Measurements from ENCODE around the gene MYB.

GRCh38 chr6:134166281-134166670 lies 113.9 kb upstream of the SLC2A12 start:
- PRO-cap, 6 experiments, result no peak in any of the 6 experiments
- RAMPAGE, long total RNA, 2 experiments, result no peak in any of the 2 experiments
- RRBS, result no CpG with 5 or more reads among the region's 8 CpGs

- PRO-cap, 6 experiments, result no peak in any of the 6 experiments
- RAMPAGE, long total RNA, 2 experiments, result no peak in any of the 2 experiments
- RRBS, result no CpG with 5 or more reads among the region's 3 CpGs
Observed at GRCh38 chr6:134166685-134167329, 114.4 kb upstream of the SLC2A12 start.

GRCh38 chr6:134168472-134169419 lies 116.3 kb upstream of the SLC2A12 start:
- PRO-cap, 6 experiments, result peak in 1 of 6 experiments; most common minus-strand start chr6:134168745 (in 1)
- RAMPAGE, long total RNA, 2 experiments, result no peak in any of the 2 experiments
- RRBS, result no CpG with 5 or more reads among the region's 10 CpGs

- PRO-cap, 6 experiments, result no peak in any of the 6 experiments
- RAMPAGE, long total RNA, 2 experiments, result no peak in any of the 2 experiments
- RRBS, result no CpG with 5 or more reads among the region's 17 CpGs
Observed at GRCh38 chr6:134303469-134304934, 13.9 kb downstream of the SGK1 start.

GRCh38 chr6:134458813-134459270 lies 140.9 kb upstream of the SGK1 start:
- PRO-cap, 6 experiments, result no peak in any of the 6 experiments
- RAMPAGE, long total RNA, 2 experiments, result no peak in any of the 2 experiments
- RRBS, result no CpG with 5 or more reads among the region's 4 CpGs

DNA sequence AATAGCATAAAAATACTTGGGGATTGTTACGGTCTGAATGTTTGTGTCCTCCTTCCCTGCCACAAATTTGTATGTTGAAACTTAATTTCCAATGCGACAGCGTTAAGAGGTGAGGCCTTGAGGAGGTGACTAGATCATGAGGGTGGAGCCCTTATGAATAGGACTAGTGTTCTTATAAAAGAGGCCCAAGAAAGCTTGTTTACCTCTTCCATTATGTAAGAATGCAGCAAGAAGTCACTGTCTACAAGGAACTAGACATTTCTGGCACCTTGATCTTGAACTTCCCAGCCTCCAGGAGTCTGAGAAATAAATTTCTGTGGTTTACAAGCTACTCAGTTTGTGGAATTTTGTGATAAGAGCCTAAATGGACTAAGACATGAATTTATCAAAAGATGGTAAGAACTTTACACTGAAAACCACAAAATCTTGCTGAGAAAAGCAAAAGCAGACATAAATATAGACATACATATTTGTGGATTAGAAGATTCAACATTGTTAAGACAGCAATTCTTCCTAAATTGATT lies 173.6 kb upstream of the SGK1 start:
- PRO-cap, 6 experiments, result no peak in any of the 6 experiments
- RAMPAGE, long total RNA, 2 experiments, result no peak in any of the 2 experiments
- RRBS, result no CpG with 5 or more reads among the region's 3 CpGs

GRCh38 chr6:134517920-134518400 lies 200.0 kb upstream of the SGK1 start:
- PRO-cap, 6 experiments, result peak in 1 of 6 experiments; most common plus-strand start chr6:134518186 (in 1); most common minus-strand start chr6:134518011 (in 1)
- RAMPAGE, long total RNA, 2 experiments, result no peak in any of the 2 experiments
- RRBS, result no CpG with 5 or more reads among the region's 6 CpGs

DNA sequence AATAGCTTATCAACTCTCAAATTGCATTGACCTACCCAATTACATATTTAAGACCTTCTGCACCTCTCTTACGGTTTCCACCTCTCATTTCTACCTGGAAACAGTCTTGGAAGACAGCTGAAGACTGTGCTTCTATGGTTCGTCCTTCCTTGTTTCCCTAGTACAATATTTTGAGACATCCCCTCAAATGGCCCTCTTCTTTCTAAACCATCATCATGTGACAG lies 309.3 kb downstream of the ALDH8A1 start:
- PRO-cap, 6 experiments, result no peak in any of the 6 experiments
- RAMPAGE, long total RNA, 2 experiments, result no peak in any of the 2 experiments
- RRBS, result no CpG with 5 or more reads among the region's 2 CpGs

DNA sequence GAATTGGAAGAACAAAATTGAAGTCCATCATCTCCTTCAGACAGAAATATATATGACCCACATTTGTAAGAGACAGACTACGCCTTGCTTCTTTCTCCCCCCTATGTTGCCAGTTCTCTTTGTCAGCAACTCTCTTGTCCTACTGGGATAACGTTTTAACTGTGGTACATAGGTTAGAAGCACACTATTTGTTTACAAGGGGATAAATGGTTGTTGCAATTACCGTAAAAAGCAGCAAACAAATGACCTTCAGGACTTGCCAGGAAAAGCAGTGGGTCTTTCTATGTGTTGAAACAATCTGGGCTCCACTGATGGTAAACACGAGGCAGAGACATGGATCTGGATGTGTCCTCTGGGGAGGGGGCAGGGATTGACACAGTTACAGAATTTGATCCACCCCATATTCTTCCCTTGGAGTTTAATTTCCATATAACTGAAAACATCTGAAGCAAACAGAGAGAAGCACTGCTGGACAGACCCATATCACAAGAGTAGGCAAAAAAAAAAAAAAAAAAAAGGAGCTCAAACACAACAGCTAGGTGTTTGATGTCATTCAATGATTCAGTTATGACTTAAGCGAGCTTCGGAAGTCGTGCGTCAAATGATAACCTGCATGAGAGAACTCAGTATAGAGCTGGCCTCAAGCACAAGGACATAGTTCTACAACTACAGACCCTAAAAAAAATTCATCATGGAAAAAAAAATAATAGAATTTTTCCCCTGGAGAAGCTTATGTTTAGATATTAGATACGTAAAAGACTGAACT lies 127.9 kb downstream of the ALDH8A1 start:
- PRO-cap, 6 experiments, result no peak in any of the 6 experiments
- RAMPAGE, long total RNA, 2 experiments, result no peak in any of the 2 experiments
- RRBS, result no CpG with 5 or more reads among the region's 9 CpGs

GRCh38 chr6:134826736-134827614 lies 122.9 kb downstream of the ALDH8A1 start:
- PRO-cap, 6 experiments, result no peak in any of the 6 experiments
- RAMPAGE, long total RNA, 2 experiments, result no peak in any of the 2 experiments
- RRBS, result no CpG with 5 or more reads among the region's 2 CpGs

GRCh38 chr6:134908626-134909638 lies 41.0 kb downstream of the ALDH8A1 start:
- PRO-cap, 6 experiments, result no peak in any of the 6 experiments
- RAMPAGE, long total RNA, 2 experiments, result no peak in any of the 2 experiments
- RRBS, result no CpG with 5 or more reads among the region's 14 CpGs

- PRO-cap, 6 experiments, result no peak in any of the 6 experiments
- RAMPAGE, long total RNA, 2 experiments, result no peak in any of the 2 experiments
- RRBS, result no CpG with 5 or more reads among the region's 7 CpGs
Observed at GRCh38 chr6:134933933-134934483, 15.9 kb downstream of the ALDH8A1 start.

DNA sequence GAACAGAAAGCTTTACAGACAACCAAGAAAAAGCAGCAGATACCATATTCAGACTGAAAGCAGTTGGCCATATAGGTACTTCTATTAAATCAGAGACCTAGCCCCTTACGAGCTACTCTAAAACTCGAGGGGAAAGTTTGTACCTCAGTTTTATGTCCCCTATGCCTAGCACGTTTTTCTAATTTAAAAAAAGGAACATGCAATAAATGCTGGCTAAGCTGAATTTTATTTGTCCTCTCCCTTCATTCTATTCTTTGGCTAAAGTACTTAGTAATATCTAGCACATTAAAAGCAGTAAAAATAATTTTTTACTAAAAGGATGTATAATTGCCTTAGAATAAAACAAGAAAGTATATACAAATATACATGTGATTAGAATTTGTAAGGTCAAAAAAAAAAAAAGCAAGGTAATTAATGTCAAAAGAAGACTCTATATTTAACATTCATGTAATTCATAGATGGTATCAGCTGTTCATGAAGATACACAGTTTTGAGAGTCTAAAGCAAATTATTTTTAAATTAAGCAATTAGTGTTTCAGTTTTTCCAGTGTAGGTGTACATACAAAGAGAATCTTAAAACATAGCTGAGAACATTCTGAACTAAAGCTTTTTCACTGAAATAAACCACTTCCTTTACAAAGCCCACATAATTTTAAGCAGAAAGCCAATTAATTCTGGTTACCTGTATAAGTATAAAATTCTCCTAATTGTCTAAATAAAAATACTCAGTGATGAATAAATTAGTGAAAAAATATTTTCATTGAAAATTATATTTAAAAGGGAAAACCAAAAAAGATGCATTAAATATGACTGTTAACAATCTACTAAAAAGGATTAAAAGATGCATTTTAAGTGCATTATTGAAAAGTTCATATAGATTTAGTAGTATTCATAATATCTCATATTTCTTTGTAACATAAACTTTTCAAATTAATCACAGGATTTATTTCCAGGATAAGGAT lies 32.4 kb downstream of the HBS1L start:
- PRO-cap, 6 experiments, result no peak in any of the 6 experiments
- RAMPAGE, long total RNA, 2 experiments, result no peak in any of the 2 experiments
- RRBS, result no CpG with 5 or more reads among the region's 3 CpGs

GRCh38 chr6:135181026-135182123 lies at the start of gene MYB:
MYB (plus strand) TSS chr6:135181308.
- PRO-cap, 6 experiments, result peak in 1 of 6 experiments; most common minus-strand start chr6:135181147 (in 1)
- RAMPAGE, long total RNA, 2 experiments, result no peak in any of the 2 experiments
- RRBS, result 1% methylated on average over 63 of the region's 101 CpGs

- PRO-cap, 6 experiments, result no peak in any of the 6 experiments
- RAMPAGE, long total RNA, 2 experiments, result no peak in any of the 2 experiments
- RRBS, result no CpG with 5 or more reads among the region's 5 CpGs
Observed at GRCh38 chr6:135186295-135187490, 5.6 kb downstream of the MYB start.

GRCh38 chr6:135218250-135219216 lies 37.4 kb downstream of the MYB start:
- PRO-cap, 6 experiments, result no peak in any of the 6 experiments
- RAMPAGE, long total RNA, 2 experiments, result no peak in any of the 2 experiments
- RRBS, result no CpG with 5 or more reads among the region's 5 CpGs

GRCh38 chr6:135316626-135317074 lies 135.5 kb downstream of the MYB start:
- PRO-cap, 6 experiments, result no peak in any of the 6 experiments
- RAMPAGE, long total RNA, 2 experiments, result no peak in any of the 2 experiments

DNA sequence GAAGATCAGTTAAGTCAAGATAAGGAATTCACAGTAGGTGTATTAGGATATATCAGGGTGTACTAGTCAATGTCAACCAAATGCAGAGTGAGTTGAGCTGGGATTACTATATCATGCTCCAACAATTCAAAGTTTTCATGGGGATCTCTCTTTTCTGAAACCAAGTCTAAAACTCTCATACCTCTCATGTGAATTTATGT lies 129.8 kb upstream of the AHI1 start:
- PRO-cap, 6 experiments, result no peak in any of the 6 experiments
- RAMPAGE, long total RNA, 2 experiments, result no peak in any of the 2 experiments

DNA sequence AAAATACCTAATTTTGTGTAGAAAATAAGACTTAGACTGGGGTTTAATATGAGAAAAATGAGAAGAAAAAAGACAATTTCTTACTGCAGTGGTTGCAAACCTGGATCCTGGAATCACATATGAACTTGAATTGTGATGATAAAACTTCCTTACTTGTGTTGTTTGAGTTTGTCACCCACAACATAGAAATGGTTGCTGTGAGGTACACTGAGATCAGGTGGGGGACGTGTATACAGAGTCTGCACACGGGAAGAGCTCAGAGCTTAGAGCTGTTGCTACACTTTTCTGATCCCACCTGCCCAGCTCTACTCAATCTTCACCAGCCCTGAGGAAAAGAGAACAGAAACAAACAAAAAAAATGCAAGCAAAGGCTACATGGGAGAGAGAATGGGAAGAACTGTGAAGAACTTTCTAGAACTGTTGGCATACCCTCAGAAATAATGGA lies 133.1 kb downstream of the PDE7B start:
- PRO-cap, 6 experiments, result no peak in any of the 6 experiments
- RAMPAGE, long total RNA, 2 experiments, result no peak in any of the 2 experiments
- RRBS, result no CpG with 5 or more reads among the region's 2 CpGs

DNA sequence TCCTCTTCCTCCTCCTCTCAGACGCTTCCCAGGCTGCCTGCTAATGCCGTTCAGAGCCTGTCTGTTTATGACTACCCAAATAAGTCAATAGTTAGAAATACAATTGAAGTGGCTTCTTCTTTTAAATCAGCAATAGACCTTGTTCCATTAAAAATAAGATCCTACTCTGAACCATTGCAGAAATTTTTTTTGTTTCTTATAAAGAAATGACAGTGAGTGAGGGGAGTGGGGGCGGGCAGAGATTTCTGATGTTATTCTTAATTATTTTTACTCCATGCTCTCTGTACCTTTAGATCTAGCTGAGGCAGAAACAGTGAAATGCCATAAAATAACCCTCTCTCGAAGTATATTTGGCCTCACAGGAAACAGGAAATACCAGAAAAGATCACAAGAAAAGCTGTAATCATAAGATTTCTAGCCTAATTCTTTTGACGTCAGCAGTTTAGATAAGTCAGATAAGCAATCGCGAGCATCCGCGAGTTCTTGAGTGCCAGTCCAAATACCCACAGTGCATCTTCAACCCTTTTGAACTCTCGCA lies 199.1 kb downstream of the MTFR2 start:
- PRO-cap, 6 experiments, result peak in 6 of 6 experiments; most common plus-strand start position 476 of the sequence (in 4); most common minus-strand start position 319 of the sequence (in 3)
- RAMPAGE, long total RNA, 2 experiments, result no peak in any of the 2 experiments
- RRBS, result no CpG with 5 or more reads among the region's 10 CpGs

All from heart left ventricle (tissue), 7 donors.